Measurements from ENCODE around the gene CFTR.

- PRO-cap: no peak
Observed at GRCh38 chr7:114048354-114048704, 129.5 kb upstream of the PPP1R3A start.

GRCh38 chr7:114084986-114086048 lies 166.5 kb upstream of the PPP1R3A start:
- PRO-cap: unidirectional peak, minus-strand start at chr7:114085456; bidirectional peak, plus-strand start at chr7:114085819, minus-strand start at chr7:114085721

DNA sequence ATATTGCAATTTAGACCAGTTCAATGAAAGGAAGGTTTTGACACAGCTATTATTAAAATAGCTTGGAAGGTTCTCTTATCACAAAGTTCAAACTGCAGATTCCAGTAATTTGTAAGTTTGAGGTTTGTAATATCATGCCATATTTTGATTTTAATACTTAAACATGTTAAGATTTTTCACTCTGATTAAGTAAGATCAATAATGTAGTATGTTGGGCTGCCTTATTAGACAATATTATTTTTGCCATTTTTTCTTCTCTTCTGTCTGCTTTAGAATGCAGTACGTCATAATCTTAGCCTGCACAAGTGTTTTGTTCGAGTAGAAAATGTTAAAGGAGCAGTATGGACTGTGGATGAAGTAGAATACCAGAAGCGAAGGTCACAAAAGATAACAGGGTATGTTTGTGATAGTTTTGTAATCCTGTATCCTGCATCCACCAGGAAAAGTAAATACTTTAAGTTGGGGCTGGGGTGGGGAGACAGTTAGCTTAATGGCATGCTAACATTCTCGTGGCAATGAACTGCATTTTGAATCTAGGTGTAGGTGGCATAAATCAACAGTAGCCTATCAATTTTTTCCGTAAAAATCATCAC lies 247.3 kb downstream of the FOXP2 start:
- PRO-cap: no peak

DNA sequence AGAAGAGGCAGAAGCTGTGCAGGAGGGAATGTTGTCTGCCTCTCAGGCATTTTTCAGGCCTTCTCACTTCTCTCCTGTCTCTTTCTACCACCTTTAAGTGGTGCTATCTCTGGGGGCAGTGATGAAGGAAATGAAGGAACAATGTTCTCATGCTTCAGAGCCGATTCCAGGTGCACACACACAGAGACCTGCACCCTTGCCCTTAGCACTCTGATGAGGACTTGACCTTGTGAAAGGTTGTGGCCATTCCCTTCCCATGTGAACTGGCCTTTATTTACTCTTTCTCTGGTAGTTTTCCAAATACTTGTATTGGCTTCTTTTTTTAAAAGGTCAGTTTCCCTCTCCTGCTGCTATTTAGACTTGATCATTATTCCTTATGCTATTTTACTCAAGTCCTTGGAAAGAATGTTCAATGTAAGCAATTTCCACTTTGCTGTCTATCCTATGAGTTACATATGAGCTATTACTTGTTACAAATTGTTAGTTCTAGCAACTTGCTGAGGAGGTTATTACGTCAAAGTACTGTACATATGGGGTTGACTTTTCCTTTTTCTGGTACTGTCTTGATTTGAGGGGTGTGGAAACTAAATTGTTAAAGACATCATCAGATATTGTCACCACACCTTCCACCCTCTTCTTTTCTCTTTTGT lies 188.7 kb downstream of the MDFIC start:
- PRO-cap: no peak

- PRO-cap: bidirectional peak, plus-strand start at chr7:116211167, minus-strand start at chr7:116211065; bidirectional peak, plus-strand start at chr7:116211537, minus-strand start at chr7:116211464
Observed at GRCh38 chr7:116210818-116211858, 799 bp downstream of the TES start.

DNA sequence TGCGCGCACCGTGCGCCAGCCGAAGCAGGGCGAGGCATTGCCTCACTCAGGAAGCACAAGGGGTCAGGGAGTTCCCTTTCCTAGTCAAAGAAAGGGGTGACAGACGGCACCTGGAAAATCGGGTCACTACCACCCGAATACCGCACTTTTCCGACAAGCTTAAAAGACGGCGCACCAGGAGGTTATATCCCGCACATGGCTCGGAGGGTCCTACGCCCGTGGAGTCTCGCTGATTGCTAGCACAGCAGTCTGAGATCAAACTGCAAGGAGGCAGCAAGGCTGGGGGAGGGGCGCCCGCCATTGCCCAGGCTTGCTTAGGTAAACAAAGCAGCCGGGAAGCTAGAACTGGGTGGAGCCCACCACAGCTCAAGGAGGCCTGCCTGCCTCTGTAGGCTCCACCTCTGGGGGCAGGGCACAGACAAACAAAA lies 90.5 kb upstream of the CAV2 start:
- PRO-cap: no peak

- PRO-cap: no peak
Observed at GRCh38 chr7:116426162-116426850, 73.2 kb upstream of the CAV2 start.

GRCh38 chr7:116525400-116525803 lies 566 bp downstream of the CAV1 start:
- PRO-cap: bidirectional peak, plus-strand start at chr7:116525510, minus-strand start at chr7:116525197

DNA sequence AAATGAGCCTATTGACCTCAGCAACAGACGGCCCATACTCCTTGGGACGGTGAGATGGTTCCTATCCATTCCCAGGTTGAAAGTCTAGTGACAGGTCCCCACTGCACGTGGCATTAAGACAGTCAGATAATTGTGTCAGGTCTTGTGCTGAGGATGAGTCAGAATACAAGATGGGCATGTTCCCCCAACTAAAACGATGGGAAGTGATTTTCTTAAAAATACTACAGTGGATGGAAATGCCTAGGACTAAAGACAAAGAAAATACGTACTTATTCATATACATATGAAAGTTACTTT lies 2.1 kb downstream of the CAV1 start:
- PRO-cap: no peak

DNA sequence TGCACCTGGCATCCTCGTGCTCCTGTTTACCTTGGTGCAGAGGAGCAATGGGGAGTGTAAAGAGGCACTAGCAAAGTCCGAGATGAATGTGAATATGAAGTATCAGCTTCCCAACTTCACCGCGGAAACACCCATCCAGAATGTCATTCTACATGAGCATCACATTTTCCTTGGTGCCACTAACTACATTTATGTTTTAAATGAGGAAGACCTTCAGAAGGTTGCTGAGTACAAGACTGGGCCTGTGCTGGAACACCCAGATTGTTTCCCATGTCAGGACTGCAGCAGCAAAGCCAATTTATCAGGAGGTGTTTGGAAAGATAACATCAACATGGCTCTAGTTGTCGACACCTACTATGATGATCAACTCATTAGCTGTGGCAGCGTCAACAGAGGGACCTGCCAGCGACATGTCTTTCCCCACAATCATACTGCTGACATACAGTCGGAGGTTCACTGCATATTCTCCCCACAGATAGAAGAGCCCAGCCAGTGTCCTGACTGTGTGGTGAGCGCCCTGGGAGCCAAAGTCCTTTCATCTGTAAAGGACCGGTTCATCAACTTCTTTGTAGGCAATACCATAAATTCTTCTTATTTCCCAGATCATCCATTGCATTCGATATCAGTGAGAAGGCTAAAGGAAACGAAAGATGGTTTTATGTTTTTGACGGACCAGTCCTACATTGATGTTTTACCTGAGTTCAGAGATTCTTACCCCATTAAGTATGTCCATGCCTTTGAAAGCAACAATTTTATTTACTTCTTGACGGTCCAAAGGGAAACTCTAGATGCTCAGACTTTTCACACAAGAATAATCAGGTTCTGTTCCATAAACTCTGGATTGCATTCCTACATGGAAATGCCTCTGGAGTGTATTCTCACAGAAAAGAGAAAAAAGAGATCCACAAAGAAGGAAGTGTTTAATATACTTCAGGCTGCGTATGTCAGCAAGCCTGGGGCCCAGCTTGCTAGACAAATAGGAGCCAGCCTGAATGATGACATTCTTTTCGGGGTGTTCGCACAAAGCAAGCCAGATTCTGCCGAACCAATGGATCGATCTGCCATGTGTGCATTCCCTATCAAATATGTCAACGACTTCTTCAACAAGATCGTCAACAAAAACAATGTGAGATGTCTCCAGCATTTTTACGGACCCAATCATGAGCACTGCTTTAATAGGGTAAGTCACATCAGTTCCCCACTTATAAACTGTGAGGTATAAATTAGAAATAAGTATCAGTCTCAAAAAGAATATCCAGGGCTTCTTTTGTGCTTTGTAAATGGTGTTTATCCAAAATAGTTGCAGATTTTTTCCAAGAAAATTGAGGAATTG lies 27.6 kb downstream of the MET start:
- PRO-cap: no peak

DNA sequence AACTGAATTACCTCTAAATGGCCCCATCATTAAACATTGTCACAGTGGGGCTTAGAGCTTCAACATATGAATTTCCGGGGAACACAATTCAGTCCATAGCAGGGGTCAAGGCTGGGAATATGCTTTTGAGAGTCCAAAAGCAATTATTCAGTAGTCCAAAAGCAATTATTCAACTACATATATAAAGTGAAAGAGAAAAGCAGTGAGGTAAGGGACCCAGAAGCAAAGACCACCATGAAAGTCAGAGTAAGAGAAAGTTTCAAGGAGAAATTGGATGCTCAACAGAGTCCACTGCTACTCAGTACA lies 76.2 kb upstream of the CAPZA2 start:
- PRO-cap: no peak

DNA sequence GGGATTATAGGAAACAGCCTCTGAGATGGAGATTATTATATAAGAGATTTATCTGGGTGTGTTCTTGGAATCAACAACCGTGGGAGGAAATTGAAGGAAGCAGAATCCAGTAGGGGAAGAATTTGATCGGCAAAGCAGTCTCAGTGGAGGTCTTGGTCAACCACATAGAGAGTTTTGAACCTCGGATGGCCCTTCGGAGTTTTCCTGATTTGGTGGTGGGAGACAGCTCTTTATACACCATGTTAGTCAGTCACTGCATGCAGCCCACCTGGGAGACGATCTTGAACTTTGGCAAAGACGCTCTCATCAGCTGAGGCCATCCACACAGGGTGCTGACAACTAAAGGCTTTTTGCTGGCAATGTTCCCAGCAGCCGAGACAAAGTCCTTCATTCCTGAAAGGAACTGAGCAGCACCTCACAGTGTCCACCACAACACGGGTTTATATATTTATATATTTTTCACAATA lies 27.7 kb upstream of the CAPZA2 start:
- PRO-cap: no peak

DNA sequence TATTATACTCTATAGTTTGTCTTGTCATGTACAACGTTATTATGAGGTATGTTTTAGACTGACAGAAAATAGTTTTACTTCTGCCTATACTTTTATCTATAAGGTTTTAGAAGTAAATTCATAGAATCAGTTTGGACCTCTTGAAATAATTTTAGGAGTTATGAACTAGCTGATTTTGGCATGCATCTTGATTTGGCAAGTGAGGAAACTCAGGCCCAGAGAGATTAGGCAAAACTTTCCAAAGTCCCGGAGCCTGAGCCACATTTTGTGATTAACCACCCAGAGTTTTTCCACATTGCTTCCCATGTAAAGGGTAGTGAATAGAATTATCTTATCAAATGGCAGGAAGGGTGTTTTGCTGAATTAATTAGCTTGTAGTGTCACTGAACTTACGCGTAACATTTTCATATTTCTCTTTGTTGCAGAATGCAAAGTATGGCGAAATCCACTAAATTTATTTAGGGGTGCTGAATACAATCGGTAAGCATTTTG lies 176.1 kb downstream of the ST7 start:
- PRO-cap: no peak

DNA sequence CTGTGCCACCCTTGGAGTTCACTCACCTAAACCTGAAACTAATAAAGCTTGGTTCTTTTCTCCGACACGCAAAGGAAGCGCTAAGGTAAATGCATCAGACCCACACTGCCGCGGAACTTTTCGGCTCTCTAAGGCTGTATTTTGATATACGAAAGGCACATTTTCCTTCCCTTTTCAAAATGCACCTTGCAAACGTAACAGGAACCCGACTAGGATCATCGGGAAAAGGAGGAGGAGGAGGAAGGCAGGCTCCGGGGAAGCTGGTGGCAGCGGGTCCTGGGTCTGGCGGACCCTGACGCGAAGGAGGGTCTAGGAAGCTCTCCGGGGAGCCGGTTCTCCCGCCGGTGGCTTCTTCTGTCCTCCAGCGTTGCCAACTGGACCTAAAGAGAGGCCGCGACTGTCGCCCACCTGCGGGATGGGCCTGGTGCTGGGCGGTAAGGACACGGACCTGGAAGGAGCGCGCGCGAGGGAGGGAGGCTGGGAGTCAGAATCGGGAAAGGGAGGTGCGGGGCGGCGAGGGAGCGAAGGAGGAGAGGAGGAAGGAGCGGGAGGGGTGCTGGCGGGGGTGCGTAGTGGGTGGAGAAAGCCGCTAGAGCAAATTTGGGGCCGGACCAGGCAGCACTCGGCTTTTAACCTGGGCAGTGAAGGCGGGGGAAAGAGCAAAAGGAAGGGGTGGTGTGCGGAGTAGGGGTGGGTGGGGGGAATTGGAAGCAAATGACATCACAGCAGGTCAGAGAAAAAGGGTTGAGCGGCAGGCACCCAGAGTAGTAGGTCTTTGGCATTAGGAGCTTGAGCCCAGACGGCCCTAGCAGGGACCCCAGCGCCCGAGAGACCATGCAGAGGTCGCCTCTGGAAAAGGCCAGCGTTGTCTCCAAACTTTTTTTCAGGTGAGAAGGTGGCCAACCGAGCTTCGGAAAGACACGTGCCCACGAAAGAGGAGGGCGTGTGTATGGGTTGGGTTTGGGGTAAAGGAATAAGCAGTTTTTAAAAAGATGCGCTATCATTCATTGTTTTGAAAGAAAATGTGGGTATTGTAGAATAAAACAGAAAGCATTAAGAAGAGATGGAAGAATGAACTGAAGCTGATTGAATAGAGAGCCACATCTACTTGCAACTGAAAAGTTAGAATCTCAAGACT lies at the start of gene CFTR:
TSS of gene CFTR (plus strand) at position 765 of the 1,138 bp plus-strand sequence.
- PRO-cap: no peak

DNA sequence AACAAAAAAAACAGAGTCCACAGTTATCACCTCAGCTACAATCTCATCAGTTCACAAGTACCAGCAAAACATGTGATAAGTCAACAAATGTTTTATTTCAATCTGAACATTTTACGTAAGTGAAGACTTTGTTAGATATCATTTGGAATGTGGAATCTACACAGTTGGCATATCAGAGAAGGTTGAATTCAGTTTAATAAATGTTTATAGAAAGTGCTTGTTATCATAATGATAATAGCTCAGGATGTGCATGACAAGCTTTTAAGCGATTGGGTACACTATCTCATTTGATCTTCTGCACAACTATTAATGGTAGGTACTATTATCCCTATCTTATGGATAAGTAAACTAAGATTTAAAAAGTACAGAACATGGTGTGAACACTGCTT lies 52.3 kb downstream of the CFTR start:
- PRO-cap: no peak

DNA sequence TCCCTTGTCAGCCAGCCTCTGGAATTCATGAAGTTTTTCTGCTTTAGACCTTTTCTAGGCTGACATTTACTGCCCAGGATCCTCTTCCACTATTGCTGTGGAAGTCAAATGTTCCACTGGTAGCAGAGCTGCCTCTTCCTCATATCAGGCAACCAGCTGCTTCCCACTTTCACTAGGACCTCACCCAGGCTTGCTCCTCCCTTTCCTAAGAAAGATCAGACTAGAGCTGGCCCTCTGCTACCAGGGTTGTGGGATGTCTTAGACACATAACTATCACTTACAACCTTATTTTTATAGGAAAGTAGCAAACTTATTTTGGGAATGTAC lies 121.5 kb downstream of the CTTNBP2 start:
- PRO-cap: no peak

DNA sequence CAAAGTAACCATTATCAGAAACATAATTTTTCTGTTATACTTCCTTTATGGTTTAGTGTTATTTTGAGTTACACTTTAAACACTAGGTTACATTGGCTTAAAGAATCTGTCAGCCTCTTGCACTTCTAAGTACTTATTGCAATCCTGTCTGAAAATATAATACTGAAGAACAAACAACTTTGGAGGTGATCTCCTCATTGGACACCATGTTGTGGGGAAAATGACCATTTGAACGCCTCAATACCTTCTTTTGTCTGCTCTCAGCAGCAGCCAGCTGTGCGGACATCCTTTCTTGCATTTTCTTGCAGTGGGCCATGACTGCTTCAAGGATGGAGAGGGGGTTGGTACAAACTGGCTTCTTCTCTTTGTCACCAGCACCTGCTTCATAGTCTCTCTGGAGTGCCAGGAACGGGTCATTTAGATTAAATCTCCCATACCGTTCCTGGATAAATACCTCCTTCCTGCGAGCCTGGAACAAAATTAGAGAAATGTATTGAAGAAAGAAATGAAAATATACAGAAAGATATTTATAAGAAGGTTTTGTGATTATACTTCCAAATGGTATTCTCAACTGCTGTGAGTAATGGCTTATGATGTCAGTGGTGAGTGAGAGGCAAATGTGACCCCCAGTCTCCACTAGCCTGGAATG lies 62.6 kb downstream of the CTTNBP2 start:
- PRO-cap: no peak

GRCh38 chr7:118572786-118573599 lies 348.5 kb downstream of the ANKRD7 start:
- PRO-cap: no peak

- PRO-cap: no peak
Observed at GRCh38 chr7:120033122-120033427, 239.9 kb upstream of the KCND2 start.

GRCh38 chr7:121297808-121298260 lies 31.0 kb upstream of the WNT16 start:
- PRO-cap: no peak